HT1080 (cell line): ENCODE measurements around a stretch of chr5.

DNA sequence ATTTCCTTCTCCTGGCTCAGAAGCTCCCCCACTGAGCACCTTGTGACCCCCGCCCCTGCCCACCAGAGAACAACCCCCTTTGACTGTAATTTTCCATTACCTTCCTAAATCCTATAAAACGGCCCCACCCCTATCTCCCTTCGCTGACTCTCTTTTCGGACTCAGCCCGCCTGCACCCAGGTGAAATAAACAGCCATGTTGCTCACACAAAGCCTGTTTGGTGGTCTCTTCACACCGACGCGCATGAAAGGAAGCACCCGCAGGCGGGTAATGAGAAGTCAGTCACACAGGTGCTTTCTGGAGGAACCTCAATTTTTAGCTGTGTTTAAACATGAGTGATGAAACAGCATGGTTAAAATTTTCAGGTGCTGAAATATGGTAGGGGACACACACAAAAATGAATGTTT is 72.2 kb downstream of the SERINC5 start:
RAMPAGE:
- cytosol, long total RNA, result no peak
- long total RNA, result no peak
- nucleus, long total RNA, result no peak

RAMPAGE:
- cytosol, long total RNA, result no peak
- long total RNA, result no peak
- nucleus, long total RNA, result no peak
These were observed 66.7 kb downstream of the SERINC5 start for GRCh38 chr5:80189124-80189640.

RAMPAGE:
- cytosol, long total RNA, result no peak
- long total RNA, result no peak
- nucleus, long total RNA, result no peak
These were observed 64.9 kb downstream of the SERINC5 start for GRCh38 chr5:80190830-80191480.

DNA sequence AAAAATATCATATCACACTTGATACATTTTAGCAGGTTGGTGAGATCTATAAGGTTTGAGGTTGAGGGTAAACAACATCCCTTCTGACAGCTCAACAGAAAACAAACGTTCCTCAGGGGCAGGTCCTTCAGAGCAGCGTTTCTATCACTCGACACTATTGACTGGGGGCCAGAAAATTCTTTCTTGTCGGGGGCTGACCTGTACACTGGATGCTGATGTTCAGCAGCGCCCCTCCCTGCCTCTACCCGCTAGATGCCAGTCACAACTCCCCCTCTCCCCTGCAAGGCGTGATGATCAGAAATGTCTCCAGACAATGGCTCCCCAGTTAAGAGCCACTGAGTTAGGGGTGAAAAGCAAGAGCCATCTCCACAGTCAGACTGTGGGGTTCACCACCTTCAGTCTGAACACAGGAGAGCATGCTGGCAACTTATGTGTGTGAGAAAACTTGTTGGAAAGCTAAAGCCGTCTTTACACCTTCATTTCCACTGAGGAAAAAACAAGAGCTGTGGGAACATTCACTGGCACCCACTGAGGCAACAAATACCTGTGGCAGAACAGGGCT is 39.7 kb downstream of the SERINC5 start:
RAMPAGE:
- cytosol, long total RNA, result no peak
- long total RNA, result no peak
- nucleus, long total RNA, result no peak

RAMPAGE:
- cytosol, long total RNA, result no peak
- long total RNA, result no peak
- nucleus, long total RNA, result no peak
These were observed 38.6 kb downstream of the SERINC5 start for GRCh38 chr5:80217190-80217670.

DNA sequence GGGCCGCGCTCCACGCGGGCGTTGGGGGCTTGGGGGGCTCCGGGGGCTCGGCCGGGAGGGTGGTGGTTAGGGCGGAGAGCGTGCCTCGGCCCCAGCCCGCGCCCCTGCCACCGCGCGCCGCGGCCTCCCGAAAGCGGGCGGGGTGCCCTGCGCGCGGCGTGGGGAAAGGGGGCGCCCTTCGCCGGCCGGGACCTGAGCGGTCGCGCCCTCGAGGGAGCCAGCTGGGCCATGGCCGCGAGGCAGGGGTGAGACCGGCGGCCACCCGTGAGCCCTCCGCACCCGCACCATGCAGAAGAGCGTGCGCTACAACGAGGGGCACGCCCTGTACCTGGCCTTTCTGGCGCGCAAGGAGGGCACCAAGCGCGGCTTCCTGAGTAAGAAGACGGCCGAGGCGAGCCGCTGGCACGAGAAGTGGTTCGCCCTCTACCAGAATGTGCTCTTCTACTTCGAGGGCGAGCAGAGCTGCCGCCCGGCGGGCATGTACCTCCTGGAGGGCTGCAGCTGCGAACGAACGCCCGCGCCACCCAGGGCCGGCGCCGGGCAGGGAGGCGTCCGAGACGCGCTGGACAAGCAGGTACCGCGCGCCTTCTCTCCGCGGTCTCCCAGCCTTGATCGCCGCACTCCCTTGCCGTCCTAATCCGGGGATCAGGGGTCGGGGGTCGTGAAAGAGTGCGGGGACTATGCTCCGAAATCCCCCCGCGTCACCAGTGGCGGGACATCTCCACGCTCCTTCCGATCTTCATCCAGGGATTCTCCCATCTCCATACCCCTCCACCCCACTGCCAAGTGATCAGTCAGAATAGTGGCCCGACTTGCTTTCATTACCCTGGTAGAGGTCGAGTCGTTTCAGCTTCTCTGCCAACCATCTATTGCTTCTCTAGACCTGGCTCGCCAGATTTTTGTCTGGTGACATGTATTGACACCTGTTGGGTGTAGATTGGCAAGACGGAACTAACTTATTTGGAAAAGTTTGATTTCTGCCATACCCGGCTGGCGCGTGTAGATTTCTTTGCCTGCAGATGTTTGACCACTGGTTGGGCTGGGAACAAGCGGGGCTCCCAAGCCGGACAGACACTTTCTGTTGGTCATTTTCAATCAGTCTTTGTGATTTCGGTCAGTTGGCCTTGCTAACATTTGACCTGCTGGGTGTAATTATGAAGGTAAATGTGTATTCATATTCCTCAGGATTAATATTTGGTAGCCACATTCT is 695 bp downstream of the RASGRF2 start:
RAMPAGE:
- cytosol, long total RNA, result no peak
- long total RNA, result start-site peak on the plus strand centred at position 218 of the sequence, 14 bp wide, 22 reads
- nucleus, long total RNA, result no peak

DNA sequence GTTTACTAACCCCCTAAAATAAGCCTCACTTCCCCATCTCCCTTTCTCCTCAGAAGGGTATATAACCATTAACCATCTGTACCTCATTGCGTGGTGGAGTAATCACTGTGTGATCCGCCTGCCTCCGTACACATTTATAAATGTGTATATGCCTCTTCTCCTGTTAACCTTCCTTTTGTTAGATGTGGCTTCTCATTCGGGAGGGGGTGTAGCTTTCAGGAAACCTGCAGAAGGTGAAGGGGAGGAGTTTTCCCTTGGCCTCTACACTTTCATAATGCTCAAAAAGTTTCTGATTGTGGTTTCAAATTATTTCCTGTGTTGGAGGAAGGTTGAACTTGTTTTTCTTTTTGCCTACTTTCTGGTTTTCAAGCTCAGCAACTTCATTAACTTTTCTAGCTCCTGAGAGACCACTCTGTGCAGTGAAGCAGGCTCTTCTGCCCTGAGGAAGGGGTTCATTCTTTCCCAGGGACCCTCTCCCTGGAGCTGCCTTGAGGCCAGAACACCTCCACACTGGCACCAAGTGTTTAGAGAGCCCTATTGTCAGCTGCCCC is 46.9 kb downstream of the RASGRF2 start:
RAMPAGE:
- cytosol, long total RNA, result no peak
- long total RNA, result no peak
- nucleus, long total RNA, result no peak

DNA sequence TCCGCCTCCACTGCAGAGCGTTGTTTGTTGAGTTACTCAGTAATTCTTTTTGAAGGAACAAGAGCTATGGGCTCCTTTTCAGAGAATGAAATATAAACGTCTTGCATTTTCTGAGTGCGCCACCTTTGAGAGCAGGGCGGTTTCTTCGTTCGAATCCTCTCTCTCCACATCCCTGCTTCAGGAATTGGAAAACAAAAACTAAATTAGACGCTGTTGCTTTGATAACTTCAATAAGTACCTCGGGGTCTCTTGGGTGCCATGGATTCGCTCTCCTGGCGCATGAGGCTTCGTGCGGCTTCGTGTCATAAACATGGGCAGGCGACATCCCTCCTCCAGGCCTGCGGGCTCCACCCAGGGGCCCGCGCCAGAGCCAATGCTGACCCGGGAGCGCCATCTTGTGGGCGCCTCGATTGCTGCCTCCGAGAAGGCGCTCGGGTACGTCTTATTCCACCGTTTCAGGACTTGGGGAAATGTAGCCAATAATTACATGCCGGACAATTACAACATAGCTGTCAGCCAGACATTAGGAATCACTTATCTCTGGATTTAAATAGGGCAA is 38.2 kb upstream of the CKMT2 start:
RAMPAGE:
- cytosol, long total RNA, result no peak
- long total RNA, result no peak
- nucleus, long total RNA, result no peak

GRCh38 chr5:81268772-81269300 is 32.6 kb upstream of the ZCCHC9 start:
RAMPAGE:
- cytosol, long total RNA, result no peak
- long total RNA, result no peak
- nucleus, long total RNA, result no peak

GRCh38 chr5:81304632-81305039 is 3.2 kb downstream of the ZCCHC9 start:
RAMPAGE:
- cytosol, long total RNA, result no peak
- long total RNA, result no peak
- nucleus, long total RNA, result no peak

RAMPAGE:
- cytosol, long total RNA, result no peak
- long total RNA, result no peak
- nucleus, long total RNA, result no peak
These were observed 2.8 kb downstream of the ACOT12 start for GRCh38 chr5:81391144-81391544.

DNA sequence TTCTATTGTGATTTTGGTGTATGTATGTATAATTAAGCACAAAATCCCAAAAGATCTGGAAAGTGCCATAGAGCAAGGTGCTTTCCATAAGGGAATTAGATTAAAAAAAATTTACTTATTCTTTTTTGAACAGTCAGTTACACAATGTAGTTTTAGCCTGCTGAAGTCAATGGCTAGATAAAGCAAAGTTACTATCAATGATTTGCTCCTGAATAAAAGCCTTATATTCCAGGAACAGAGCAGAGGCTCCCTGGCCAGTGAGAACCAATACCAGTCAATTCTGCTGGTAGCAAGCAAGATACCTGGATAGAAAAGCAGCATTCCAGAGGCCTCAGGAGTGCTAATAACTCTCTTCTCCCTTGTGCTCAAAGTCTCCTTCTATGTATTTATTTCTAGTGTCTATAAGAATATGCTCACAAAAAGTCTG is 25.1 kb upstream of the ACOT12 start:
RAMPAGE:
- cytosol, long total RNA, result no peak
- long total RNA, result no peak
- nucleus, long total RNA, result no peak

GRCh38 chr5:81602462-81603340 is 148.2 kb downstream of the SSBP2 start:
RAMPAGE:
- cytosol, long total RNA, result no peak
- long total RNA, result no peak
- nucleus, long total RNA, result no peak

GRCh38 chr5:81616328-81616904 is 134.5 kb downstream of the SSBP2 start:
RAMPAGE:
- cytosol, long total RNA, result no peak
- long total RNA, result no peak
- nucleus, long total RNA, result no peak

GRCh38 chr5:81723861-81724165 is 27.1 kb downstream of the SSBP2 start:
RAMPAGE:
- cytosol, long total RNA, result no peak
- long total RNA, result no peak
- nucleus, long total RNA, result no peak

GRCh38 chr5:81763326-81763827 is 12.5 kb upstream of the SSBP2 start:
RAMPAGE:
- cytosol, long total RNA, result no peak
- long total RNA, result no peak
- nucleus, long total RNA, result no peak

GRCh38 chr5:82334791-82335263 is 56.7 kb upstream of the RPS23 start:
RAMPAGE:
- cytosol, long total RNA, result no peak
- long total RNA, result no peak
- nucleus, long total RNA, result no peak

GRCh38 chr5:82365502-82366310 is 87.6 kb upstream of the RPS23 start:
RAMPAGE:
- cytosol, long total RNA, result no peak
- long total RNA, result no peak
- nucleus, long total RNA, result no peak

DNA sequence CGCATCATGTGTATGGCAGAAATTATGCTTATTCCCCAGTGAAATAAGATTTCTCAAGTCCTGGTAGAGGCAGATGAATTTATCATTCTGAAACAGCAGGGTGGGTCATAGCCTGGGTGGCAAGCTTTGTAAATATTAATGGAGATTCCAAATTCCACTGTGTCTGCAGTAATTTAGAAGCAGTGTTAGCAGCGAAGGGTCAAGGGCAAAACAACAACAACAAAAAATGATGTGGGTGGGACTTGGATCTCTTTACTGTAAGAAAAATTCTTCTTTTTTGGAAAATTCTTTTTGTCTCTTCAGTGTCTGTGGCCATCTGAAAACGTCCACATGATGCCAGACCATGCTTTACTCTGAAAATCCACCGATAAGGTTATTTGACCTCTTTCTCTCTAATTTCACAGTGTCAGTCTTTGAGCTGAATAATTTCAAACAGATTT is 106.0 kb upstream of the RPS23 start:
RAMPAGE:
- cytosol, long total RNA, result no peak
- long total RNA, result no peak
- nucleus, long total RNA, result no peak

DNA sequence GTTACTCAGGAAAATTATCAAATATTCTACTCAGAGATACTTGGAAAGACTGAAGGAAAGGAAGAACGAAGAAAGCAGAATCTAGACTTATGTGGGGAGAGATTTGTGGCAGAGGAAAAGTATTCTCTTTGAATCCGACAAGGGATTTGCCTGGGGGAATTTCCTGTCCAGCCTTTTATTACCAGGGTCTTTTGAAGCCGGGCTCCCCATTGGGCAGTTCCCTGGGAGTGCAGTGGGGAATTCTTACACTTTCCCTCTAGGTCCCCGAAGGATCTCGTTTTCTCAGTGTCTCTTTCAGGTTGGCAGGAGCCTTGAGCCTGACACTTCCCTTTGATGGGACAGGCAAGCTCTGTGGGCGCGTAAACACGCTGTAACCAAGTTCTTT is 685 bp upstream of the VCAN start:
RAMPAGE:
- cytosol, long total RNA, result no peak
- long total RNA, result no peak
- nucleus, long total RNA, result no peak